ENCODE measurements around a stretch of chr22.

GRCh38 chr22:38696504-38697721 lies 3.8 kb downstream of the JOSD1 start:
- PRO-cap, 2 experiments = no peak in any of the 2 experiments

DNA sequence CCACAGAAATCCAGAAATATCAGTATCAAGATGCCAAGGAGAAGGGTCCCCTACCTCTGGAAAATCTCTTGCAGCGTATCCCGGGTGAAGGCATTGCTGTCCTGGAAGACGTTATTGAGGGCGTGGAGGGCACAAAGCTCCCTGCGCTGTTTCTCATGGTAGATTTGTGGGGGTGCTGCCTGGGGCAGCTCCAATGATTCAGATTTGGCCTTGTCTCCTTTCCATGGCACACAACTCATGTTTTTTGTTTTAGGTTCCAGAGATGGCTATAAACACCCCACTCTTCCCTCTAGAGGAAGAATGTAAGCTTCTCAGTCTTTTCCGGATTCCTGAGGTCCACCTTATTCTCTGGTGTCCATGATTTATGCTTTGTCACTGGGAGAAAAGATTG lies 999 bp downstream of the JOSD1 start:
- PRO-cap, 2 experiments = no peak in any of the 2 experiments

- PRO-cap, 2 experiments = no peak in any of the 2 experiments
Observed at GRCh38 chr22:38730319-38730893, 24.7 kb downstream of the GTPBP1 start.

GRCh38 chr22:38737848-38738940 lies 17.6 kb downstream of the SUN2 start:
- PRO-cap, 2 experiments = no peak in any of the 2 experiments

- PRO-cap, 2 experiments = peak in 2 of 2 experiments; most common plus-strand start chr22:38755070 (in 2); most common minus-strand start chr22:38754958 (in 2)
Observed at GRCh38 chr22:38754835-38755695, 733 bp downstream of the SUN2 start.

DNA sequence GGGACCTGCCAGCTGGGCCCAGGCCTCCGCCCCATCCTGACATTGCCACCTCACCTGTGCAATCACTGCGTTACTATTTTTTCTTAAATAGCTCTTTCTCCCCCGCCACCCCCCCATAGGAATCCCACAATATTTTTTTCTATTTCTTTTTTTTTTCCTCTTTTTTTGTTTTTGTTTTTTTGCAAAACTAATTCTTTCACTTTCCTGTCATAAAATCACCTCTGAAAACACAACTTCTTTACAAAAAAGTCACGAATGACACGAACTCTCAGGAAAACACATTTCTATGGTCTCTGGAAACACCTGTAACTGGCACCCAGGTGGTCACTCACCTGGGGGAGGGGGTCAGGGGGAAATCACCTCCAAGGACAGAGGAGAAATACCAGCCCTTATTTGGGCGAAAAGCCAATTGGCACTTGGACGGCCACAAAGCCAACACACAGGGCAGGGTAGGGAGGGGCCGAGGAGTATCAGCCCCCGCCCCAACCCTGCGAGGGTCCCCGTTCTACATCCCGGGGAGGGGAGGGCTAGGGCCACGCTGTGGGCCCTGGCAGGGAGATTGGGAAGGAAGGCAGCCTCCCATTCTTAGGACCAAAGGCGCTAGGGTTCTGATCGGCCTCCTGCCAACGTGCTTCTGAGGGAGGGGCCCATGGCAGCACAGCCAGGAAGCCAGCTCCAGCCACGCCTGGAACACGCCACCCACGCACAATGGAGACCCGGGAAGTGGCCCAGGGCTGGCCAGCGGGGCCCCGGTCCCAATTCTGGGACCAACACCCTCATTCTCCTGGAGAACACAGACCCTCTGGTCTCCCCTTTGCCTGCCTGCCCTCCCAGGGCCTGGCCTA lies 7.7 kb downstream of the CBX6 start:
- PRO-cap, 2 experiments = no peak in any of the 2 experiments

DNA sequence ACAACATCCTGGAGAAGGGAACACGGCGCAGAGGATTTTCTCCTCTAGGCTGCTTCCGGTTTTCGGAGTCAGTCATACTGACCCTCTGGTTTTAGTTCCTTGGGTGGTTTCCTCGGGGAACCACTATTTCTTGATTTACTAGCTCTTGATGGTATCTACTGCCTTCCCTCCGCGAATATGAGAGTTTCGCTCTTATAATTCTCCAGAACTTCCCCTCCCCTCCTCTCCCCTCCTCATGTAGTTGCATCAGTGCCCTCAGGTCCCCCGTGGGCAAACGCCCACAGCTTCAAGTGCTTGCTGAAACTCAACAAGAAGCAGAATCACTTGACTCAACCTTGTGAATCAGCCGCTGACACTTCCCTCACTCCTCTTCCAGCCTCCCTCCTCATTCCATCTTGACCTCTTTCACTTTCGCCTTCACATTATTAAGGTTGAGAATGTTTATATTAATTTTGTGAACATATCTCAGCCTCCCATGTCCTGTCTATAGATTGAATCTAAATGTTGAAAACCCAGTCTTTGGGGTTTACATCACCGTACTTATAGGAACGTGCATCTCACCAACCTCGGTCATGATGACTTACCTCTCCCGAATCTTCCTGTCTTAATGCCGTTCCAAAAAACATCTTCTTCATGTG lies 15.7 kb upstream of the APOBEC3A start:
- PRO-cap, 2 experiments = no peak in any of the 2 experiments

DNA sequence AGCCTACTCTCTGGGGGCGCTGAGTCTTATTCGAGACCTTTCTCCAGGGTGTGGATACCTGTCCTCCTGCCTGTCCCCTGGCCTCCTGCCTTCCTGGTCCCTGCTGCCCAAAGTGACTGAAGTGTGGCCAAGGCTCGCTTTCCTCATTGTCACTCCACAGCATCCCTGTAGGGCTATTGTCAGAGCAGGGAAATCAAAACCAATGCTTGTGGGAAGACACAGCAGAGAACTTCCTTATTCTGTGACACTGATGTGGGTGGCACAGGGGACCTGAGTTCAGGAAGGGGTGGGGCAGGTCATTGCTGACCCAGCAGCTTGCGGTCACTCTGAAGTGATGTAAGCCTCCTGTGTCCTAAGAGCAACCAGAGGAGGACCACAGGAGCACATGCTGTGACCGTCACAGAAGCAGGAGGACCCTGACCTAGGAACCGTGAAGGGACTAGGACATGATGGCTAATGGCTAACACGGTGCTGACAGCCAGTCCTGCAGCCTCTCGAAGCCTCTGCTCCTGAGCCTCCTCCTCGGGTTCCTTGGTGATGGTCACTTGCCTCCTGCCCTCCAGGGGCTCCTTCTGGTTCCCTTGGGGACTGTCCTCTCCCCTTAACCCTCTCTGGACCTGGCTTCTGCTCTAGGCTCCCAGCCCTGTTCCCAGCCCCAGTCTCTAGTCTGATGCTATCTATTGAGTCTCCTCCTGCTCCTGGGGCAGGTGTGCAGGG lies 10.4 kb downstream of the APOBEC3A start:
- PRO-cap, 2 experiments = no peak in any of the 2 experiments

- PRO-cap, 2 experiments = no peak in any of the 2 experiments
Observed at GRCh38 chr22:39087448-39088405, 9.3 kb upstream of the APOBEC3H start.

DNA sequence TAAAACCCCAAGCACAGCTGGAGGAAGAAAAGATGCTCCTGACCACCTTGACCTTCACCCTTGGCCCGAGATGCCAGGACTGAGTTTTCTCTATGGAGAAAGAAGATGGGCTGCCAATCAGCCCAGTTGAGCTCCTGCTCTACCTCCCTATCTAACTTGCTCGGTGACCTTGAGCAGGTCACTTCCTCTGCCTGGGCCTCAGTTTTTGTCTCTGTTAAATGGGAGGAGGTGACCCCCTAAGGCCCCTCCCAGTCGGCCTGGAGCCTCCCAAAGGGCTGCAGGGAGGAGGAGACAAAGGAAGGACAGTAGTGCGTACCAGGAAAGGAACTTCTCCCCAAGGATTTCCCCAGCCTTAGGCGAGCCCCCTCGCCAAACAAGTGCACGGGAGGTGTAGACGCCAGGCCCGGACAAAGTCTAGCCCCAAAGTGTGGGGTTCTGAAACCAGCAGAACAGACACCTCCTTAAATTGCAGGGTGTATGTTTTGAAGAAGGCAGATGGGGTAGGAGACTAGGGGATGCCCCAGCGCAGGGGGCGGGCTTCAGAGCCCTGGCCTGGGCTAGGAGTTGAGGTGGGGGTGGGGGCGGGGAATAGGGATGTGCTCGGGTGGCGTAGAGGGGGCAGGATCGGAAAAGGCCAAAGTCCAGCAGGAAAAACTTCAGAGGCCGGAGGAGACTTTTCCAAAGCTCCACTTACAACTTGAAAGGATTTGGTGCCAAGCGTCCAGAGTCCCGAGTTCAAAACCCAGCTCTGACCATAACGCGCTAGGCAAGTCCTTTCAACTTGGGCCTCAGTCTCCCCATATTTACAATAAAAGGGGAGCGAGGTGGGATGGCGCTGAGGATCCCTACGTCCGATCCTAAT lies 971 bp downstream of the CBX7 start:
- PRO-cap, 2 experiments = no peak in any of the 2 experiments

DNA sequence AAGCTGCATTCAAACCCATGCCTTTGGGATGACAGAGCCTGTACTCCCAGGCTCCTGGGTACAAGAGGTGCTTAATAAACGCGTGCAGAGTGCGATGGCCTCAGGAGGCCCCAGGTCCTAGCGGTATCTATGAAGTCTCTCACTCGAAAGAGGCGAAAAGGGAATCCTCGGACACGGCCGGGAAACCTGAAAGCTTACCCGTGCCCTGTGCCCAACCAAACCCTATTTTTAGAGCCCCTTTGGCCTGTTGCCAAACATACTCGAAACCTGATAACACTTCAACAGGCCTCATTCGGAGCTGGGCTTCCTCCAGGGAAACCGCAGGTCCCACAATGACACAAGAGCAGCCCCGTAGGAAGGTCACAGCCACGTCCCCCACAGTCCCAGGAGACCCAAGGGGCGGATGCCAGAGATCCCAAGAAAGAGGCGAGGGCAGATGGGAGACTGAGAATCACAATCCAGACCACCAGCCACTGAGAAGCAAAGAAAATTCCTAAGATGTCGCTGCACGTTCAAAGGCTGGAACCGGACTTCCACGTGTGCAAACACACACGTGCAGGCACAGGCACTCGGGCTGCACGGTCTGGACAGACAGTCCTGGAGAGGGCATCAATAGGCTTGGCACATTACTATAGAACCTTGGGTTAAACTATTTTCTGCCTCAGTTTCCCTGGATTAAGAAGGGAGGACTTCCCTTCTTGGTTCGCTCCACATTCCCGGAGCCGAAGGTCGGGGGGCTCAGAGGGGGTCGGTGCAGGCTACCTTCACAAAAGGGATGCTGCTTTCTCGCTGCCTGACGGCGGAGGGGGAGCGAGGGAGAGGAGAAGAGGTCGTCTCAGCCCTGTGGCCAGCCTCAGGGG lies 8.2 kb downstream of the PDGFB start:
- PRO-cap, 2 experiments = no peak in any of the 2 experiments

- PRO-cap, 2 experiments = no peak in any of the 2 experiments
Observed at GRCh38 chr22:39237847-39238204, 7.0 kb downstream of the PDGFB start.

- PRO-cap, 2 experiments = no peak in any of the 2 experiments
Observed at GRCh38 chr22:39241386-39241902, 3.3 kb downstream of the PDGFB start.

DNA sequence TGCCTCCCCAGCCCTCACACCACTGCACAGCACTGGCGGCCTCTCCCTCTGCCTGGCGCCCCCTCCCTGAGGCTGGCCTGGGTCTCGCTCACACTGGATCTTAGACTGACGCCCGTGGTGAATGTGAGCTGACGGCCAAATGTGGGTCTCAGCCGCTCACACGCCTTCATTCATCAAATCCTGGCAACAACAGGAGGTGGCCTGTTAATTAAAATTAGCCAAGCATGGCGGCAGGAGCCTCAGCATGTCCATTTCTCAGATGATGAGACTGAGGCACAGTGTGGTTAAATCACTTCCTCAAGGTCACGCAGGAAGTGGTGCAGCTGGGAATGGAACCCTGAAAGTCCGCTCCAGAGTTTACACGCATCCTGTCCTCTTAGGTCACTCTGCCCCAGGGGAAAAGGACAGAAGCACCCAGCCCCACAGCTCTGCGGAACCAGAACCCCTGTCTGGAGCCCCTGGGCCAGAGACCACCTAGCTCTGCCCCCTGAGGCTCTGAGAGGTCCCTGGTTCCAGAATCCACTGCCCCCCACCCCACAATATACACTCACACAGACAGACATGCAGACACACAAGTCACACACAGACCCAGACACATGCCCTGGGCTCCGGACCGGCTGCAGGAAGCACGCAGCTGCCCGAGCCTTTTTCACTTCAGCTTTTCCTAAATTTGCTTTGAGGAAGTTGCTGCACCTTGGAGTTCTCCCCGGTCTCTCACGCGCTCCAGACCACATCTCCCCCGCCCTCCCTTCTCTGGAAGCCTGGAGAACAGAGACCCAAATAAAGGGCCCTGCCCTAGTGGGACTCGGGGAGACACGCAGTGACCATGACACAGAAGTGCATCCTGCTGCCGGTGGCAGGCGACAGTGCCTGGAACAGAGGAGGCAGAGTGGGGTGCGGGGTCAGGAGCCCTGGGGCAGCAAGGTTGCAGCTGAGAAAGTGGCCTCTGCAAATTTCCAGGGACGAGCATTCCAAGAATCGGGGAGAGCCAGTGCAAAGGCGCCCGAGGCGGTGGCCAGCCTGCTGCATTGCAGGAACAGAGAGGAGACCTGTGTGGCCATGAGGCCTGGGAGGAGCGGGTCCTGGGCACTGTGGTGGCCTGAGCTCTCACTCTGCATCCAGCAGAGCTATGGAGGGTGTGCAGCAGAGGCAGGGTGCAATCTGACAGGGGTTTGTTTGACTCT lies 19.4 kb downstream of the RPL3 start:
- PRO-cap, 2 experiments = peak in 2 of 2 experiments; most common plus-strand start position 384 of the sequence (in 2); most common minus-strand start position 623 of the sequence (in 1)

- PRO-cap, 2 experiments = no peak in any of the 2 experiments
Observed at GRCh38 chr22:39308625-39309261, 10.7 kb downstream of the RPL3 start.

DNA sequence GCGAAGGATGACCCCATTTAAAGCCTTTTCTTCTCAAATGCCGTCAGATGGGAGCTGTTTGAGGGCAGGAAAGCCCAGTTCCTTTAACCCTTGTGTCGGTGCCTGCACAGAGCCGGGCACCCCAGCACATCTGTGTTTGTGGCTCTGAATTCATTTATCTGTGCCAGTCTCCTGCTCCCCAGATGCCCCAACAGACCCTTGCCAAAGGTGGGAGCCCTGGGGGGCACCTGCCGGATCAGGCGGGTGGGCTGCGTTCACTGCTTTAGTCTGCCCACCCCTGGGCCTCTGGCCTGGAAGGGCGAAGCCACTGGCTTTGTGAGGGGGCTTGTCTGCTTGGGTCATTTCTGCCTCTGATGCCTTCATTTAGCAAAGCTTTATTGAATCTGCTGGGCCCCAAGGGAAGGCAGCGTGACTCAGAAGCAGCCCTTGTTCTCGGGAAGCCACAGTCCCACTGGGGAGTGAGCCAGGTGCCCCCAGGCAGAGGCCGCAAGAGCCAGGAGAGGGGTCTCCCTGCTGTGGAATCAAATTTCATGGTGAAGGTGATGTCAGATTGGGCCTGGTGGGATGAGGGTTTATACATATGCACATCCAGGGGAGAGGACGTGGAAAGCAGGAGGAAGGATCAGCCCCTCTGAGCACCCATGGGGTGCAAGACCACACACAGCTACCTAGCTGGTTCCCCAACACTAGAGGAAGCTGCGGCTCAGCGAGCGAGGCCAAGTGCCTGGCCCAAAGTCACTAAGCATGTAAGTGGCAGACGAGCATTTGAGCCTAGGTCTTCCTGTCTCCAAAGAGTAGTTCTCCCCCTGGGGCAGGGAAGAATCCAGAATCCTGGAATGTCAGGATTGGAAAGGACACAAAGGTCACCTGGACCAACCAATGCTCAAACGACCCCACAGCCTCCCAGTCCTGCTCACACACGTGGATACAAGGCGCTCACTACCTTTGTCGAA lies 1.8 kb downstream of the SYNGR1 start:
- PRO-cap, 2 experiments = no peak in any of the 2 experiments

DNA sequence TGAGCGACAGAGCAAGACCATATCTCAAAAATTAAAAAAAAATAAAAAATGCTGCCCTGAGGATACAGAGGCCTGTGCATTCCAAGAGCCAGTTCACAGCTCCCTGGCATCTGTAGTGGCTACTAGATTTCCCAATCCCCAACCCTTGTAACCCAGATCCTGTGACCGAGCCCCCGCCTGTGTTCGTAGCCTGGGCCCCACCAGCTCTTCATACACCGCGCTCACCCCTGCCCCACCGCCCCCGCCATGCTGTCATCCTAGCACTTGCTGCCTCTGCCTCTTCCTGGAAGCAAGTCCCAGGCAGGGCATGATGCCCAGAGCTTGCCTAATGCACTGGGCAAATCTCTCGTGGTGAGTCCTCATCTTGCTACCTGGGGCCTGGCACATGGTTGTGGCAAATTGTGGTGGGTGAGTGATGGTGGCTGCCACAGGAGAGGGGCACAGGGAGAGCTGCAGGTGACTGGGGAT lies 7.1 kb downstream of the MGAT3 start:
- PRO-cap, 2 experiments = no peak in any of the 2 experiments

GRCh38 chr22:39468730-39469456 lies 12.1 kb downstream of the MGAT3 start:
- PRO-cap, 2 experiments = no peak in any of the 2 experiments

DNA sequence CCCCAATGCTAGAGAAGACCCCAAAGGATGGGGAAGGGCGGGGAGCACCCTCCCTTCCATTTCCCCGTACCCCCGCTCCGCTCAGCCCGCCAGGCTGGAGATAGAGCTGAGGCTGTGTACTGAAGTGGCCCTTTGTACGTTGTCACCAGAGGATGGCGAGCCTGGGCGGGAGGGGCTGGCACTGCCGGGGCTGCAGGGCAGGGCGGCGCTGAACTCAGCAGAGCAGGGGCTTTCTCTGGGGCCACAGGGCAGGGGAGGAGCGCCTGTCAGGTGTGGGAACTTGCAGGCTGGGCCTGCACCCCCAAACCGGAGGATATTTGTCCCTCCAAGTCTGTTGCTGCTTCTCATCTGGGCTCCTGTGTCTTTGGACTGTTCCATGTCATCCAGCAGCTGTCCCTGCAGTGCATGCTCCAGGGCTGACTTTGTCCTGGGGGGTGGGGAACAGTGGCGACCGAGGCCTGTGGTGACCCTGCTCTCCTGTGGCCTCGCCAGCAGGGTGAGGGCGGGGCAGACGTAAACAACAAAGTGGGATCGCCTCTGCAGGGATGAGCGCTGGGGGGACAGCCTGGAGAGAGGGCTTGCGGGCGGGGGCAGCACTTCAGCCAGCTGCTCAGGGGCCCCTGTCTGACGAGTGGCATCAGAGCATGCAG lies 13.0 kb downstream of the MGAT3 start:
- PRO-cap, 2 experiments = no peak in any of the 2 experiments

- PRO-cap, 2 experiments = no peak in any of the 2 experiments
Observed at GRCh38 chr22:39489976-39490772, 11.9 kb upstream of the MIEF1 start.

All from Metastatic Liver Carcinoma in the Lung (tissue), 2 donors.